REH cell (cell line): ENCODE results near the genes GPR31, UNC93A and FRMD1.

DNA sequence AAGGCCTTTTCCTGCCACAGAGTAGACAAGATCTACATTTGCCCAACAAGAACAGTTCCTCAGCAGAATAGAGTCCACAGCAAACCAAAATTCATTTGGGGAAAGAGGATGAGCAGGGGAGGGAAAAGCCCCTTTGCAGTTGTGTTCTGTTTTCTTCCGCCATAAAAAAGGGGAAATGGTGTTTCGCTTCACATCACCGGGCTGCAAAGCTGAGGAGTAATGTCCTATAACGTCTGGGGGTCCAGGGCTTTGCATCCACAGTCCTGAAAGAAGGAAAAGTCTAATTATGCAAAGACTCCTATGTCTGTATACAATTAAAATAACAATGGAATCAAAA is at the start of gene GPR31:
GPR31 (minus strand) TSS at position 69 of the 337 bp plus-strand sequence.
- PRO-cap = no peak

- PRO-cap = no peak
Observed at GRCh38 chr6:167290936-167291629, at the start of gene UNC93A. Gene UNC93A (plus strand): TSS chr6:167291315.

DNA sequence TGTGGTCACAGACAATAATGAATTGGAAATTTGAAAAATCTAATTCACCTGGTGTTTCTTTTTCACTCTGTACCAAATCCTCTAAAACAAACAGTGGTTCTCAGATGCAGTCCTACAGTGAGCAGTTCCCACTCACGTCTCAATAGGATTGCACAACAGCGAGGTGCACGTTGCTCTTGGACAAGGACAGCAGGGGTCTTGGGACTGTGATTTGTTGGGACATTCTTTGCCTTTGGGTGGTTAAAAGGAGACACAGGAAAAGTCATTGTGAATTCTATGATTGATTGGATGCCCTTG is 463 bp downstream of the UNC93A start:
- PRO-cap = no peak

DNA sequence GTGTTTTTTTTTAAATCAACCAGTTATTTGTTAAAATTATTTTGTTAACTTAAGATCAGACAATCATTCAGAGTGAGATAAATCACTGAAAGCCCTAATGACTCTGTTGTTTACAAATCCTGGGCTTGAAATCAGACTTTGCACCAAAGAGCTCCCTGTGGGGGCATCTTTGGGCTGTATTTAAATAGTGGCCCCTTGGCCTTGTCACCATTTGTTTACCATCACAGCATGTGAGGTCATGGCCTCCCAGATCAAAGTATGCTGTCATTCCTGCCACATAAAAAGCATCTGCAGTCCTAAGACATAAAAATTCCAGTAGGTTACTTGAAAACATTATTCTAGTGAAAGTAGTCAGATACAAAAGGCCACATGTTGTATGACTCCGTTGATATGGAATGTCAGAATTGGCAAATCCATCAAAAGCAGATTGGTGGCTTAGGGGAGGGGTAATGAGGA is 17.2 kb downstream of the TTLL2 start:
- PRO-cap = no peak

- PRO-cap = no peak
Observed at GRCh38 chr6:167667927-167669140, 158.4 kb upstream of the AFDN start.

DNA sequence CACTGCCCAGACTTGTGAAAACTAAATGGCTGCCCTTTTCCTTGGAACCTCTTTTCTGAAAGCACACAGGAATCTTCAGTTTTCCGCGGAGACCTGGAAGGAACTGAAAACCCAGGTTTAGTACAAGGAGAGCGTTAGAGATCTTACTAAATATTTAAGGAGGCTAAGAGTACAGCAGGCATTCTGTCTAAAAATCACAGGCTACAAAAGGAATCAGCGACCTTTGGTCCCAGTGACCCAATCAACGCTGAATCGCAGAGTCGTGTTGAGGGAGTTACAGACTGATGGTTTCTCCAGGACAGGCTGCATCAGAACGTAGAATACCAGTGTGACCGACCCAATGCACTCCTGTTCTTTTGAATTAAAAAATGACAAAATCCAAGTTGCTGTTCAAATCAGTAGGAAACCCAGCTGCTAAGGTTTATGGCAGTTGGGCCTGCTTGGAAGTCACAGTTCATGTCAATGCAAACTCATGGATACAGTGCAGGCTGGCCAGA is 155.9 kb upstream of the AFDN start:
- PRO-cap = no peak

GRCh38 chr6:167735650-167736148 is 91.0 kb upstream of the AFDN start:
- PRO-cap = no peak

- PRO-cap = no peak
Observed at GRCh38 chr6:167746892-167747403, 79.8 kb upstream of the AFDN start.

GRCh38 chr6:167762239-167762753 is 64.4 kb upstream of the AFDN start:
- PRO-cap = no peak

GRCh38 chr6:167788285-167788675 is 38.4 kb upstream of the AFDN start:
- PRO-cap = no peak

GRCh38 chr6:168029693-168030133 is 32.2 kb downstream of the KIF25 start:
- PRO-cap = no peak

- PRO-cap = no peak
Observed at GRCh38 chr6:168046031-168046593, 32.9 kb downstream of the FRMD1 start.

DNA sequence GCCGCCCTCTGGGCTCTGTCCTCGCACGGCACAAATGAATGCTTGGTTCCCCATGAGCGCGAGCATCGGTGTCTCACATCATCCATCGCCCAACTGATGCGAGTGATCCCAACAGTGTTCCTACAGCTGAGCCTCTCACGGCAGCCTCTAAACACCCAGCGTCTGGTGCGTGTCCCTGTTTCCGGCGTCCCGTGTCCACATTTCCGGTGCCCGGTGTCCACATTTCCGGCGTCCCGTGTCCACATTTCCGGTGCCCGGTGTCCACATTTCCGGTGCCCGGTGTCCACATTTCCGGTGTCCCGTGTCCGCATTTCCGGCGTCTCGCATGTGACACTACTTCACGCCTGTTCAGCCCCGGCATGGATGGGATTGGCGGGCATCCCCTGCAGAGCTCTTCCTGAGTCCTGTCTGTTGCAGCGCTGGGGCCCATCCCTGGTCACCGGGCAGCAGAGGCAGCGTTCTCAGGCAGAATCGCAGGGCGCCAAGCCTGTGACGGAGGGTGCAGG is 3.3 kb downstream of the FRMD1 start:
- PRO-cap = no peak

- PRO-cap = no peak
Observed at GRCh38 chr6:168078682-168079460, at the start of gene FRMD1. Gene FRMD1 (minus strand): TSS chr6:168079212.

DNA sequence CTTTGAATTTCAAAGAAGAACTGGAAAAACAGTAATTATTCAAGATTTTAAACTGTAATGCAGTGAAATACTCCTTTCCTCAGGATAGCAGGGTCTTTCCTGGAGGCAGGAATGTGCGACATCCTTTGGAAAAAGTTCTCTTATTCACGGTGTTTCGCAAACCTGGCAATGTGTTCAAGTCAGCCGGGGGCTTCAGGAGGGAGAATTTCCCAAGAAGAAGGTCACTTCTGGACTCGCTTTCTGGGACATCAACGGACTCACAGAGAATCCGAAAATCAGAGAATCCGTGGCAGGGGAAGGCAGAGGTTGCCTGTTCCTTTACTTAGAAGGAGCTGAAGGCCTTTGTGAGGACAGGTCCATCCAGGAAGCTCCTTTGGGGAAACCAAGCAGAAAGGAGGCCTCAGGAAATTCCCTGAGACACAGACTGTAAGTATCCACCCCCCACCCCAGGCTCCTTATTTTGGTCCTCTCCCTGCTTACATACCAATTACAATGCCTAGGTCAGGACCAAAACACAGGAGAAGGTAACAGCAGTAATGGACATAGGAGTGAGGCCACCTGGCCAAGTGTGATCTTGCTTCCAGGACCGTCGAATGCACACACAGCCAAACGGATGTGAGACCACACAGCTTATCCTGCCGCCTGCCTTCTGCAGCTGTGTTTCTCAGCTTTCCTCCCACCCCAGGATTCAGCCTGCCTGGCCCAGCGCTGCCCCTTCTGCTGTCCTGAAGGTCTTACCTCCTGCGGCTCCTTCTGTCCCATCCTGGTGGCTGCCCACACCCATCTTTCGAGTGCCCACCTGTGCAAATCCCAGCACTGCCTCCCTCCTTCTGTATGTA is 49.1 kb upstream of the DACT2 start:
- PRO-cap = no peak

GRCh38 chr6:168607463-168608193 is 166.6 kb downstream of the SMOC2 start:
- PRO-cap = no peak

DNA sequence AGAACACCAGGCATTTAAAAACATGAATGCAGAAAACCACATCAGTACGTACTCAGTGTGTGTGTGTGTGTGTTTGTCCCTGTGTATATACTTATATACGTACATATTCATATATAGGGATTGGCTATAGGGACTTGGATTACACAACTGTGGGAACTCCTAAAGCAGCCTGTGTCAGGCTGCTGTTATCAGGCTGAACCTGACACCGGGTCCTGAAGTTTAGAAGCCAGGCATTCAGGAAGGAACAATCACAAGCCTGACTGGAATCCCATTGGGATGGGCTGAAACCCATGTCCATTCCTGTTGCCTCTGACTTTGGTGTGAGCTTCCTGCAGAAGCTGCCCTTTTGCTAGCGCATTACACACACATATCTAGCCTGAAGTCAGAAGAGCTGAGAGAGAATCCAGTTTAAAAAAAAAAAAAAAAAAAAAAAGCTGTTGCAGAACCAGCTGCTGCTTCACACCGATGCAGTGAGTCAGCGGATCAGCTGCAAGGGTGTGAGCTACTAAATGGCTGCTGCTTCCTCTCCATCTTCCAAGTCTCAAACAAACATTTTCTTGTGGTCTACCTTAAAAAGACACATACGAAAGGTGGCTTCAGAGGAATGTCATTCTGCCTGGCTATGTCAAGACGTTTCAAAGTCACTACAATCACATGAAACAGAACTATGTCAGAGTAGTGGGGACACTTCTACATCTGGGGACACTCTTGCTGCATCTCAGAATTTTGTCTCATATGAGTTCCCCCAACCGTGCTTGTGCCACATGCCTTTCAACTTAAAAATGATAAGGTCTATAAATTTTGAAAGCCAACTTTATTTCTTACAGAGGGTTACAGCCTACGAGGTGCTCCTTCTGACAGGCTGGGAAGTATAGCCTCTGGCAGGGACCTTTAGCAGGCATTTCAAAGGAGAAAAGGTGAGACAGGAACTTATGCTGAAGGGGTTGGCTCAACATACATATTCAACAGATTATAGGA is 347.9 kb downstream of the THBS2 start:
- PRO-cap = no peak

GRCh38 chr6:168938182-168938441 is 315.5 kb downstream of the THBS2 start:
- PRO-cap = no peak

GRCh38 chr6:169224099-169224918 is 29.3 kb downstream of the THBS2 start:
- PRO-cap = no peak

DNA sequence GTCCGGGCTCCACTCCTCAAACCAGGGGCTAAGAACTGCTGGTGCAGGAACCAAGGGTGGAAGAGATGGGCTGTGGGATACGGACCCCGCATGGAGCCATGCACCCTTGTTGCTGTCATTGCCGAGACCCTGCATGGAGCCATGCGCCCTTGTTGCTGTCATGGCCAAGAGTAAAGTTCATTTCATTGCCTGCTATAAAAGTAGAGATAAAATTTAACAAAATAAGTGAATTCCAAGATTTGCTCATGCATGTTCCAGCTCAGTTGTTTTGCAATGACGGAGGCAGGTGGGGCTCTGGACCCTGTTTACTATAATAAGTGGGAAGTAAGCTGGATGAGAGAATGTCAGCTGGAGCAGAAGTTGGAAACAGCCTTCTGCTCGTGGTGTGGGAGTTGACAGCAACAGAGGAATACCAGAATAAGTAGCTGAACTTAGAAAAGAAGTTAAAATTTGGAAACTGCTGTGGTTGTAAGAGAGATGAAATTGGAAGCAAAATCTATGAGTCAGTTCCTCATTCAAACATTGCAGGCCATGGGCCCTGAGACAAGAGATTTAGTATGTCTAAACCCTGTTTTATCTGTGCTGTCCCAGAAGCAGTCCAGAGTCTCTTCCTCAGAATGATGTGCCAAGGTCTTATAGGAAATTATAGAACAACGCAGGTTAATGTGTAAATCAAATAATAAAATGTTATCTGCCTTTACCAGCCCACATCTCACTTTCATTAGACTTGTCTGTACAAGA is 15.7 kb upstream of the THBS2 start:
- PRO-cap = no peak